ENCODE results near the genes ZNF556, TLE5 and CELF5.

DNA sequence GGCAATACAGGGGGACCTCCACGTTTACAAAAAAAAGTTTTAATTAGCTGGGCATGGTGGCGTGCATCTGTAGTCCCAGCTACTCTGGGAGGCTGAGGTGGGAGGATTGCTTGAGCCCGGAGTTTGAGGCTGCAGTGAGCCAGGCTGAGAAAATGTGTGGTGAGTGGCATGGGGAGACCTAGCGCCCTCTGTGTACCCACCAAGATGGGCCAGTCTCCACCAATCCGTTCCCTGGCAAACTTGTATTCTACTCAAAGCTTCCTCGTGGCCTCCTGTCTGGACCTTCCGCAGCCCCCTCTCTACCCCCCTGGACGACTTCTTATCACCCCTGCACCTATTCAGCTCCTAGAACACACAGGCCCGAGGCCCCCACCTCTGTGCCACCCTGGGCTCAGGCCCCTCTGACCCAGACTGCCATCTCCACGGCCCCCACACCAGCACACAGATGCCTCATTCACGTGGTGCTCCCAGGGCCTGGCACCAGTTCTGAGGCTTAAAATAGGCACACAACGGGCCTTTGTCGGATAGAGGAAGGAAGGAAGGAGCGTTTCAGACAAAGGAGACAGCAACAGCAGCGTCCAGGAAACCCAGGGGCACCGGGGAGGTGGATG lies 7.4 kb downstream of the GNG7 start:
- RAMPAGE, long total RNA: no peak
- RRBS: no CpG with 5 or more reads among the region's 16 CpGs

DNA sequence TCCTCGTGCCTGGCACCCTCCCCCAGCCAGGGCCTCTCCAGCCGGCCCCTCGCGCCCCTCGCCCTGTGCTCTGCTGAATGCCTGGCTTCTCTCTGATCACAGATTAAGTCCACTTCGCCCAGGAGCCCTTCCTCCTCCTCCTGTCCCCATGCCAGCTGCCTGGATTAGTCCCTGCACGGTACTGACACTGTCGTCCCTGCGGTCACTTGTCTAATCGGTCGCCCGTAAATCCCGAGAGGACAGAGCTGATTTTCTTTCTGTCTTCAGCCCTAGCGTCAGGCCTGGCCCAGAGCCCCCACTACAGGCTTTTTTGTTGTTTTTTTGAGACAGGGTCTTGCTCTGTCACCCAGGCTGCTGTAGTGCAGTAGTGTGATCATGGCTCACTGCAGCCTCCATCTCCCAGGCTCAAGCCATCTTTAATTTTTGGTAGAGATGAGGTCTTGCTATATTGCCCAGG lies 6.6 kb downstream of the THOP1 start:
- RAMPAGE, long total RNA: no peak
- RRBS: no CpG with 5 or more reads among the region's 14 CpGs

- RAMPAGE, long total RNA: no peak
- RRBS: 43% methylated on average over 11 of the region's 24 CpGs
Measured at GRCh38 chr19:2866670-2867568, at the start of gene ZNF556. Gene ZNF556, plus strand, starts transcription at chr19:2867335.

DNA sequence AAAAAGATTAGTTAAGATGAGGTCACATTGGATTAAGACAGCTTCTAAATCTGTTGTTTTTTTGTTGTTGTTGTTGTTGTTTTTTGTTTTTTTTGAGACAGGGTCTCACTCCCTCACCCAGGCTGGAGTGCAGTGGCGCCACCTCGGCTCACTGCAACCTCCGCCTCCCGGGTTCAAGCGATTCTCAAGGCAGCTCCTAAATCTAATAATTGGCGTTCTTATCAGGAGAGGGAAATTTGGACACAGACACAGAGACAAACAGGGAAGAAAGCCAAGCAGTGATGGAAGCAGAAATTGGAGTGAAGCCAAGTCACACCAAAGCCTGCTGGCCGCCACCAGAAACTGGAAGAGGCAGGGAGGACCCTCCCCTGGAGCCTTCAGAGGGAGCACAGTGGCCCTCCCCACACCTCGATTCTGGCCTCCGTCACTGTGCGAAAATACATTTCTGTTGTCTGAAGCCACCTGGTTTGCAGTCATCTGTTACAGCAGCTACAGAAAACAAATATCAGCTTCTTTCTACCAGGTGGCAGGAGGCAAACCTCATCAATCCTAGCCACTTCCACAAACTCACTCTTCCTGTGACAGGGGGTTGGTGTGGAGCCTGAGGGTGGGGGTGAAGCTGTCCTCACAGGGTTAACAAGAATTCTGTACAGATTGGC lies 8.3 kb upstream of the TLE6 start:
- RAMPAGE, long total RNA: no peak
- RRBS: no CpG with 5 or more reads among the region's 10 CpGs

GRCh38 chr19:3029489-3029809 lies 369 bp upstream of the TLE2 start:
- RAMPAGE, long total RNA: no peak
- RRBS: 0% methylated on average over 1 of the region's 13 CpGs

- RAMPAGE, long total RNA: no peak
- RRBS: 1% methylated on average over 17 of the region's 47 CpGs
Measured at GRCh38 chr19:3035998-3036739, 7.1 kb upstream of the TLE2 start.

GRCh38 chr19:3042676-3043111 lies 13.6 kb upstream of the TLE2 start:
- RAMPAGE, long total RNA: no peak
- RRBS: no CpG with 5 or more reads among the region's 5 CpGs

- RAMPAGE, long total RNA: no peak
- RRBS: 73% methylated on average over 1 of the region's 14 CpGs
Measured at GRCh38 chr19:3058133-3058678, 4.1 kb downstream of the TLE5 start.

GRCh38 chr19:3062081-3063198 lies at the start of gene TLE5:
Gene TLE5, minus strand, starts transcription at chr19:3062495.
- RAMPAGE, long total RNA: no peak
- RRBS: 1% methylated on average over 34 of the region's 125 CpGs

DNA sequence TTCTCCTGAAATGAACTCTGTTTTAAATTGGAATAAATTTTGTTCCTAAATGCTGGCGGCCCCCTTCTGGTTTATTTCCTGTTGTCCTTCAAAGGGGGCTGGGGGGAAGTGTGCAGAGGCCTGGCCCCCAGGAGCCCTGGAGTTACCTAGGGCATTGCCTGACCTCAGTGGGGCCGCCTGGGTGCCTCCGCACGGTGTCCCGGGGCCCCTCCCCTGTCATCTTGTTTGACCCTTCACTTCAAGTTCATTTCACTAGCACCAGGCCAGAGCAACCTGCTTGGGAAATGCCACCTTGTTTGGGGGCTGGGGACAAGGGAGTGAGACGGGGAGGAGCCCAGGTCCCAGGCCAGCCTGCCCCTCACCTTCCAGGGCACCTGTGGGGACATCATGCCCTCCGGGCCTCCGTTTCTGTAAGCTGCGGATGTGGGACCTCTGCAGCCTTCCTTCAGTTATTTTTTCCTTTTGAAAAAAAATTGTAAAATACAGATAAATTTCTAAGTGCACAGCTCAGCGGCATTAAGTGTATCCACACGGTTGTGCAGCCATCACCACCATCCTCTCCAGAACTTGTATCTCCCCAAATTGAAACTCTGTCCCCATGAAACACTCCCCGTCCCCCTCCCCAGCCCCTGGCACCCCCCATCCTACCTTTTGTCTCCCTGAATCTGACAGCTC lies 11.7 kb upstream of the GNA15 start:
- RAMPAGE, long total RNA: no peak
- RRBS: no CpG with 5 or more reads among the region's 12 CpGs

DNA sequence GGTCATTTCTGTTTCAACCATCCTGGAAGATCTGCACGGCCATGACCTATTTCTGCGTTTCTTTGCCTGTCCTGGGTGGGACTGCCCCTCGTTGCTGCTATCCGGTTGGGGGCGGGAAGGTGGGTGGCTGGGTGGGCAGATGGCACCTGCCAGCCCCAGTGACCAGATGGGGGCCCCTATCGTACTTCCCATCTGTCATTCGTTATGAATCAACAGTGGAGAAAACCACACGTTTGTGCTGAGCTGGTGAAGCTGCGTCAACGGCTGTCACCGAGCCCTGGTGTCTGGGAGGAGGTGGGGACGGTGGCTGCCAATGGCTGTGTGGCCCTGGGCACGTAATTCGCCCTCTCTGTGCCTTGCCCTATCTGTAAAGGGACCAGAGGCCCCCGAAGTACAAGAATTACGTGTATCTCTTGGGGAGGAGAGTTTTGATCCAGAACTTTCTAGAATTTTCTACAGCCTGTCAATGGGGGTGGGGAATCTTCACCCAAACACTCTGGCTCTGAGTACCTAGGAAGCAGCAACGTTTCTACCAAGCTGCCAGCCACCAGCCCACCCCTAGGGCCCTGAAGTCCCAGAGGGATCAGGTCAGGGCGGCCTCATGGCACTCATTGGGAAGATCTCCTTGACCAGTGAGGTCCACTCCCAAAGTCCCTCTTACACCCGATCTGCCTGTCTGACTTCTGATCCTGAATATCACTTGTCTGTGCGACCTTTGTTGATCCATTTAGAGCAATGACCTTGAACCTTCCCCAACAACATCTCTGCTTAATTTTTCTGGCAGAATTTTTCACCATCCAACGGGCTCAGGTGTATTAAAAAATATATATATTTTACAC lies 2.3 kb upstream of the GNA15 start:
- RAMPAGE, long total RNA: no peak
- RRBS: no CpG with 5 or more reads among the region's 21 CpGs

- RAMPAGE, long total RNA: no peak
- RRBS: 34% methylated on average over 2 of the region's 17 CpGs
Measured at GRCh38 chr19:3154816-3155525, 19.1 kb downstream of the GNA15 start.

- RAMPAGE, long total RNA: no peak
- RRBS: no CpG with 5 or more reads among the region's 37 CpGs
Measured at GRCh38 chr19:3178963-3179497, 461 bp downstream of the S1PR4 start.

DNA sequence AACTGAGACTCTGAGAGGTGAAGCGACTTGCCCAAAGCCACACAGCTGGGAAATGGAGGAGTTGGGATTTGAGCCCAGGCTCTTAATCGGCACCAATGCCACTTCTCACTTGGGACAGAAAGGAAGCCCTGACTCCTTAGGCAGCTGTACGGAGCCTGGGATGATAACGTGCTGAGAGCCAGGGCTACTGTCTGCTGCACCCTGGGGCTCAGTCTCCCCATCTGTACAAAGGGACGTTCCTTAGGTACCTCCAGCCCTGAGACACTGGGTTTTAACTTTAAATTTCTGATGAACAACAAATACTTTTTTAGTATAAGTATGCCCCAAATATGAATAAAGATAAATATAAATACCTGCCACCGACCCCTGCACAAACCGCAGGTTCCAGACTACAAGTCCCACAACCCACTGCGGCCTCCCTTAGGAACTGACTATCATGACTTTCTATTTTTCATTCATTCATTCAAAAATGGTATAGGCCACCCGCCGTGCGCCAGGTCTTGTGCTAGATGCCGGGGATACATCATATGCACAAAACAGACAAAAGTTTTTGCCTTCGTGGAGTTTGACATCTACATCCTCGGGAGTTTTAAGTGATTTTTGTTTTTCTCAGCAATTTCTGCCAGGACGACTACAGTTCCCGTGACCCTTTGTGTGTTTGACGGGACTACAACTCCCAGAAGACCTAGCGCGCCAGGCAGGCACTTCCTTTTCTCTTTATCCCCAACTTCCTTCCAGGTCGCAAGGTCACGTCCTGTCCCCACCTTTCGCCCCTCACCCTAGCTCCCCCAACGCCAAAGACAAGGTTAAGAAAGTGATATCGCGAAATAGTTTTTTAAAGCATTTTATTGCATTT lies 644 bp upstream of the NCLN start:
- RAMPAGE, long total RNA: no peak
- RRBS: no CpG with 5 or more reads among the region's 25 CpGs

DNA sequence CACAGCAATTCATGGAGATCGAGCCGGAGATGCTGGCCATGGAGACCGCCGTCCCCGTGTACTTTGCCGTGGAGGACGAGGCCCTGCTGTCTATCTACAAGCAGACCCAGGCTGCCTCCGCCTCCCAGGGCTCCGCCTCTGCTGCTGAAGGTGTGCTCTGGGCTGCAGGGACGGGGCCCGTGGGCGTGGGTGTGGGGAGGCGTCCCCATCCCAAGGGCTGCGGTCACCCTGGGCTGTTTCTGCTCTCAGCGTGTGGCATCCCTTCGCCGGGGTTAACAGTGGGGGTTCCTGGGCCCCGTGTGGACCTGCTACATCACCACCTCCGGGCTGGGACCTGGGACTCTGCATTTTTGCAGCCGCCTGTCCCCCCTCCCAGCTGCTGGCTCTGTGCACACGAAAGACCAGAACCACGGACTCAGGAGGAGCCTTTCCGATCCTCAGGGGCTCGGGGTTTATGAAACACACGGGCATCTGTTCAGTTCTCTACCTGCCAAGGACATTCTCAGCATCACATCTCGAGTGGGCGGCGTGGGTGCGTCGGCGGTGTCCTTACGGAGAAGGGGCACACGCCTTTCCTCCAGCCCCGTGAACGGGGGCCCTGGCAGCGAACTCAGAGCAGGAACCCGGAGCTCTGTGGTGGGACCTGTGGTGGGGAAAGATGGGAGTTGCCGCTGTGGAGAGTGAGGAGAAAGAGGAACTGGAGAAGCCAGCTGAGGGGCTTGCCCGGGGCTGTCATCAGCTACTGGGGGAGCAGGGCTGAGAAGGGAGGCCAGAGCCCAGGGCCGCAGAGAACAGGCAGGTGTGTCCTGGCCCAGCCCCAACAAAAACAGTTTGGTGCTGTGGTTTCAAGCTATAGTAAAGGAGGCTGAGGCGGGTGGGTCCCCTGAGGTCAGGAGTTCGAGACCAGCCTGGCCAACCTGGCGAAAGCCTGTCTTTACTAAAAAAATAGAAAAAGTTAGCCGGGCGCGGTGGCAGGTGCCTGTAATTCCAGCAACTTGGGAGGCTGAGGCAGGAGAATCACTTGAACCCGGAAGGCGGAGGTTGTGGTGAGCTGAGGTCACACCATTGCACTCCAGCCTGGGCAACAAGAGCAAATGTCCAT lies 7.9 kb downstream of the NCLN start:
- RAMPAGE, long total RNA: no peak
- RRBS: 89% methylated on average over 4 of the region's 48 CpGs

DNA sequence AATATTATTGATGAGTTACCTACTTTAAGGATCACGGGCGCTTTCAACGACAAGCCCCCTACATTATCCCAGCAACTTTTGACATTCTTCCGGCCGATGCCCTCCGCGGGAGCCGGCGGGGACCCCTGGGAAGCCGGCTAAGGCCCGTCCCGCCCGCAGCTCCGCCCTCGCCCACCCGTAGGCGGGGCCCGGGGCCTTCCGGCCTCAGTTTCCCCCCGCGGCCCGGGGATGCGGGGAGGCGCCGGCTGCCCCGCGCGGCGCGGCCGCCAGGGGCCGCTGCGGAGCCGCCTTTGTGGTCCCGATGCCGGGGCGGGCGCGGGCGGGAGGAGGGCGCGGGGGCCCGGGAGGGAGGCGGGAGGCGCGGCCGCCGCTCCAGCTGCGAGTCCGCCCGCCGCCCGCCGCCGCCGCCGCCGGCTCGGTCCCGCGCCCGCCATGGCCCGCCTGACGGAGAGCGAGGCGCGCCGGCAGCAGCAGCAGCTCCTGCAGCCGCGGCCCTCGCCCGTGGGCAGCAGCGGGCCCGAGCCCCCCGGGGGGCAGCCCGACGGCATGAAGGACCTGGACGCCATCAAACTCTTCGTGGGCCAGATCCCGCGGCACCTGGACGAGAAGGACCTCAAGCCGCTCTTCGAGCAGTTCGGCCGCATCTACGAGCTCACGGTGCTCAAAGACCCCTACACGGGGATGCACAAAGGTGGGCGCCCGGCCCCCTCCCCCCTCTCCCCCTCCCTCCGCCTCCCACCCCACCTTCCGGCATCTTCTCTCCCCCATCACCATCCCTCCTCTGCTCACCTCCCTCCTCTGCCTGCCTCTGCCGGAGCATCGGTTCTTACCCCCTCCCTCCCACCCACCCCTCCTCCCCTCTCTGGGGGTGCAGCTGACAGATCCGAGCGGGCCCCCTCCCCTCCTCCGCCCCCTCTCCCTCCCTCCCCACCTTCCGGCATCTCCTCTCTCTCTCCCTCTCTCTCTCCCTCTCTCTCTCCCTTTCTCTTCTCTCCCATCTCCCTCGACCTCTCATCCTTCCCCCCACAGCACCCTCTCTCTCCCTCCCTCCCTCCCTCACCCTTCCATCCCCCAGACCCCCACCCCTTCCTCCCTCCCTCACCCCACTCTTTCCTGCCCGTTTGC lies at the start of gene CELF5:
CELF5 (plus strand) TSS at position 354 of the 1,125 bp plus-strand sequence.
- RAMPAGE, long total RNA: no peak
- RRBS: 1% methylated on average over 54 of the region's 101 CpGs

DNA sequence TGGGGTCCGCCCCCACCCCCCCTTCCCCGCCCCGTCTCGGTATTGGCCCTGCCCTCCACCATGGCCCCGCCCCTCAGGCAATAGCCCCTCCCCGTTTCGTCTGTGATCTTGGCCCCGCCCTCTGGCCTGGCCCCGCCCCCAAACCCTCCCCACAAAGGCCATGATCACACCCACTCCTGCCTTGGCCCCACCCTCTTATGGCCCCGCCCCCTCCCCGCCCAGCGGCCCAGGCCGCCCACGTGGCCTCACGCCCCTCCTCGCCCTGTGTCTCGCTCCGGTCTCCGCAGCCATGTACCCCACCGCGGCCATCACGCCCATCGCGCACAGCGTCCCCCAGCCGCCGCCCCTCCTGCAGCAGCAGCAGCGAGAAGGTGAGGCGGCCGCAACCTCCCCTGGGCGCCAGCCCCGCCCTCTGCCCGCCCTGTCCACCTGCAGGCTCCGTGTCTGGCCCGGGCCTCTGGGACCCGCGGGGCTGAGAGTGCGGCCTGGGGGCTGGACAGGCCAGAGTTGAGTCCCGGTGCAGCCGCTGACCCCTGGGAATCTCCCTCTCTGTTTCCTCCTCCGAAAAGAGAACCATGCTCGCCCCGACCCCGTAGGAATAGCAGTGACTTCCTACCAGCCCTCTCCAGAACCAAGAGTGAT lies 61.3 kb downstream of the CELF5 start:
- RAMPAGE, long total RNA: no peak
- RRBS: 4% methylated on average over 5 of the region's 44 CpGs

- RAMPAGE, long total RNA: no peak
- RRBS: no CpG with 5 or more reads among the region's 8 CpGs
Measured at GRCh38 chr19:3350266-3350752, 16.1 kb upstream of the NFIC start.

DNA sequence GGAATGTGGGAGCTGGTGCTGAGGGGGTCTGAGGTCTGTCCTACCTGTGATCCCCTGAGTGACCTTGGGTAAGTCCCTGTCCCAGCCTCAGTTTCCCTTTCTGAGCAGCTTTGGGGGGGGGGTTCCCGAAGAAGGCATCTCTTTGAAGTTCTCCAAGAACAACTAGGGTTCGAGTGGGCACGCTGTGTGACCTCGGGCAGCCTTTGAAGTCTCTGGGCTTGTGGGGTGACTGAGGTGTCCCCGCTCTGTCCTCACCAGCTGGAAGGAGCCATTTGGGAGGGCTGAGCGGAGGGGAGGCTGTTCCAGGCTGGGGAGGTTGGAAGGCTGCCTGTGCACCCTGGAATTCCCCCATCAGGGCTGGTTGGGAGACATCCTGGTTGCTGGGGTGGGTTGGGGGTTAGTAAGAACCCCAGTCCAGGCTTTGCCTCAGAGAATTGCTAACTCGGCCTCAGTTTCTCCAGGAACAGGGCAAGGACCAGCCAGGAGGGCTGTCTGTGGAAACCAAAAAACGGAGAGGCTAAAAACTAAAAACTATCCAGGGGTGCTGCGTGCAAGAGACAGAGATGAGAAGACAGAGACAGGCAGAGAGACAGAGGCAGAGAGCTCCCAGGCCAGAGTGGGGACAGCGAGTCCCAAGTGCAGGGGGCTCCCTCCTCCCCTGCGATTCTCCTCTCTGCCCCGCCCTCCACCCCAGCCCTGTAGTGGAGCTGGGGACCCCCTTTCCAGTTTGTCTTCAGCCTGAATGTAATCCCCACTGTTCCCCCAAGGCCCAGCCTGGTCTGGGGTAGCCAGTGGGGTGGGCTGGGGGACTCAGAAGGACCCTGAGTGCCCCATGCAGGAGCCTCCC lies 1.8 kb downstream of the NFIC start:
- RAMPAGE, long total RNA: no peak
- RRBS: no CpG with 5 or more reads among the region's 12 CpGs

DNA sequence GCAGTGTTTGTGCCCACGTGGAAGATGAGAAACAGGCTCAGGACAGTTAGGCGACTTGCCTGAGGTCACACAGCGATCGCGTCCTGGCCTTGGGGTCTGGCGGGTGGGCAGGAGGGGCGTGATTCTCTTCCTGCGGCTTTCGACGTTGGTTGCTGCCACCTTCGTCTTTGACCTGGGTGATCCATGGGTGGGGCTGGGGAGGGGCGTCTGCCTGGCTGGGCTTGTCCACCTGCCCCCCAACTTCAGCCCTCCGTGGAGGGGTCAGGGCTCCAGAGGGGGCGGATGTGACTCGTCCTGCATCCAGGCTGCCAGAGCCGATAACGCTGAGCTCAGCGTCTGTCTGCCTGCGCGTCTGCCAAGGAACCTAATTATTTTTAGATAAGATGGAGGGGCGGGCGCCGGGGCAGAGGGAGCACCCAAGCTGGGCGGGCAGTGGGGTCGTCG lies 57.0 kb downstream of the SMIM24 start:
- RAMPAGE, long total RNA: no peak
- RRBS: no CpG with 5 or more reads among the region's 26 CpGs

Data from kidney epithelial cell (primary cell).